Sternocleidomastoid (tissue), 1 donor: ENCODE measurements around a stretch of chr1.

DNA sequence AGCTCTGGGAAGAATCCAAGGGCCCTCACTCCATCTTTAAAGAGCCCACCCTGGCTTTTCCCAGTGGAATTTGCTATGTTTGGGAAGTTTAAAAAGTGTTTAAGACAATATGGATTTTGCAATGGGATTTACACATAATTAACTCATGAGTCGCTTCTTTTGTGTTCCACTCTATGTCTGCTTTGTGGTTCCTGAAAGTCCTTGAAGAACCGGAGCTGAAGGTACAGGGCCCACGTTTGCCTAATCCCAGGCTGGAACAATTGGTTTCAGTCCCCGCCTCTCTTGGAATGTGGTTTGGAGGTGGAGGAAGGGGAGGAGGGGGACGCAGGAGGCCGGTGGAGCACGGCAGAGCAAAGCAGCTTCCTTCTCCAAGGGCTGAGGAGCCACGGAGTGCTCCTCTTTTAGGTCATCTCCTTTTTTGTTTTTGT is 129.4 kb upstream of the ERRFI1 start:
- PRO-cap: no peak

DNA sequence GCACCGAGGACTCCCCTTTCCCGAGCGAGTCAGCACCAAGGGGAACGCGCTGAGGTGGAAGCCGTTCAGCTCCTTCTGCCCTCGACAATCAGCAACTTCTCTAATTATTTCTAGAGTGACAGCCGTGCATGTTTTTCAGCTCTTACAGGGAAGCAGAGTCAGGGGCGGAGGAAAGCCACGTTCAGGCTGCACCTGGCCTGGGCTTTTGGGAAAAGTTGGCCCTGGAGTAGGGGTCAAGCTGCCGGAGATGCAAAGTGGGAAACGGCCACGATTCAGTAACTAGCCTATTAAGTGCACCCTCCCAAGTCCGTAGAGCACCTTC is 667 bp downstream of the SLC45A1 start:
- PRO-cap: no peak

GRCh38 chr1:8364463-8365097 is 46.7 kb downstream of the SLC45A1 start:
- PRO-cap: no peak

DNA sequence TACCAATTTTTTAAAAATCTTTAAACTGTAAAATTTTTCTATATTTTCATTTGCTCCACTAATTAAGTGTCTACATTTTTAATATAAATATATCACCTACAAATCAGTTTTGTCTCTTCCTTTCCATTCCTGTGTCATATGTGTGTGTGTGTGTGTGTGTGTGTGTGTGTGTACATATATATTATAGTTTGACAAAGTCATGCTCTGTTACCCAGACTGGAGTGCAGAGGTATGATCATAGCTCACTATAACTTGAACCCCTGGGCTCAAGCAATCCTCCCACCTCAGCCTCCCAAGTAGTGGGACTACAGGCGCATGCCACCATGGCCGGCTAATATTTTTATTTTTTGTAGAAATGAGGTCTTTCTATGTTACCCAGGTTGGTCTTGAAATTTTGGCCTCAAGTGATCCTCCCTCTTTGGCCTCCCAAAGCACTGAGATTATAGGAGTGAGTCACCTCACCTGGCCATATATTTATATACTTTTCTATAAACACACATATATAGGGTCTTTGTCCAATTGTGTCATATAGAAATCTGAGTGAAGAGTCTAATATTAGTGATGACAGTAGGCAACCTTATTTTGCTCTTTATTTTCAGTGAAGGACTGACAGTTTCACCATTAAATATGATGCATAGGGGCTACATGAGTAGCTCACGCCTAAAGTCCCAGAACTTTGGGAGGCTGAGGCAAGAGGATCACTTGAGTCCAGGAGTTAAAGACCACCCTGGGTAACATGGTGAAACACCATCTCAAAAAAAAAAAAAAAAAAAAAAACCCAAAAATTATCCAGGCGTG is 82.4 kb downstream of the SLC45A1 start:
- PRO-cap: no peak

DNA sequence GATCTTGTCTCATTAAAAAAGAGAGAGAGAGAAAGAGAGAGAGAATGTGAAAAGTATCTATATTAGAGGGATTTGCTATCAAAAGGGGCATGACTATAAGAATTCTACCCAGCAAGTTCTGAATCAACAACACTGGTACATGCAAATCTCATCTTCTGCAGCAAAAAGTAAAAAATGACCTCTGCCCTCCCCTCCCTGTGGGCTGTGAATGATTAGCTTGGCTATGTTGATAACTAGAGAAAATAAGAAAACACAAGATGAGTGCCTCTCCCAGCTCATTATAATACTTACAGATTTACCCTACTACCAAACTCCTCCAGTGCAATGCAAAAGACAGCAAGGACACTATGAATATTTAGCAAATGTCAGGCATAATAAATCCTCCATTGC is 102.4 kb downstream of the SLC45A1 start:
- PRO-cap: no peak

GRCh38 chr1:8425260-8425860 is 107.4 kb downstream of the SLC45A1 start:
- PRO-cap: no peak

DNA sequence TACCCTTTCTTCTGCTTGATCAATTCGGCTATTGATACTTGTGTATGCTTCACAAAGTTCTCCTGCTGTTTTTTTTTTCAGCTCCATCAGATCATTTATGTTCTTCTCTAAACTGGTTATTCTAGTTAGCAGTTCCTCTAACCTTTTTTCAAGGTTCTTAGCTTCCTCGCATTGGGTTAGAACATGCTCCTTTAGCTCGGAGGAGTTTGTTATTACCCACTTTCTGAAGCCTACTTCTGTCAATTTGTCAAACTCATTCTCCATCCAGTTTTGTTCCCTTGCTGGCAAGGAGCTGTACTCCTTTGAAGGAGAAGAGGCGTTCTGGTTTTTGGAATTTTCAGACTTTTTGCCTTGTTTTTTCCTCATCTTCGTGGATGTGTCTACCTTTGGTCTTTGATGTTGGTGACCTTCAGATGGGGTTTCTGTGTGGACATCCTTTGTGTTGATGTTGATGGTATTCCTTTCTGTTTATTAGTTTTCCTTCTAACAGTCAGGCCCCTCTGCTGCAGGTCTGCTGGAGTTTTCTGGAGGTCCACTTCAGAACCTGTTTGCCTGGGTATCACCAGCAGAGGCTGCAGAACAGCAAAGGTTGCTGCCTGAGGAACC is 129.2 kb downstream of the SLC45A1 start:
- PRO-cap: no peak

DNA sequence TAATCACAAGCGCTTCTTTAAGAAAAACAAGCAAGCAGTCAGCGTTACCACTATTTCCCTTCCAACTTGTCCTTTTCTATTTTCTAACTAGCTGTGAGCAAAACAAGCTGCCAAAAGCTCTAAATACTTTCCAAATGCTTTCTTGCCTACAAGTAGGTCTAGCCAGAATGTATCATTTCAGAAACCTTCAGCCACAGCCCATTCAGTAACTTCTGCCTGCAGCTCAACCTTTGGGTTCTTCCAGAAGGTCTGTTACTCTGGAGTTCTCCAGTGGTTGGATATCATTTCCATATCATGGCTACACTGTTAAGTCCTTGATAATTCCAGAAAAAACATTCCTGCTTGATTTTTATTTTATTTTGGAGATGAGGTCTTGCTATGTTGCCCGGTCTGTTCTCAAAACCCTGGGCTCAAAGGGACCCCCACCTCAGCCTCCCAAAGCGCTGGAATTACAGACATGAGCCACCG is 192.7 kb downstream of the SLC45A1 start:
- PRO-cap: unidirectional peak, plus-strand start at position 180 of the sequence

DNA sequence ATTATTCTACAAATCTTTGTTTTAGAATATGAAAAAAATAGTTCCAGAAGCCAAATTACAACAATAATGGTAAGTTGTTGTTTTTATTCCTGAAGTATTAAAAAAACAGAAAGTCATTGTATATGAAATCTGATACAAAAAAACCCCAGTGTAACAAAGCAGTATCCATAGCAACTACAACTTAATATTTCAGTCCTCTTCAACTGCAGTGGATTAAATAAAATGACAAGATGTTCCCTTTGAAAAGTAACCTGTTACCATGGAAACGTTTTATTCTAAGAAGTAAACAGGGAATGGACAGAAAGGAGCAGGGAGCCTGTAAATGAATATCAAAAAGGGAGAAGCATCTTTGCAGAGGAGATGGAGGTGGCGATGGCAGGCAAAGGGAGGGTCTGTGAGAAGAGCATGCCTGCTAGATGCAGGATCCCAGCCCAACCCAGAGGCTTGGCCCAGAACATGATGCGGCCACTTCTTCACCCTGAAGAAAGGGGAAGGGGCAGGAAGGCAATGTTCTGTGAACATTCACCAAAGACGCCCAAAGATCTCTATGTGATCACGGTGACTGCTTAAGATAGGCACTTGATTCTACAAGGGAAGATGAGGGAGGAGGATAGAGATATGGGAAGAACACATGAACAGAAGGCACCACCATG is 199.8 kb downstream of the SLC45A1 start:
- PRO-cap: no peak

DNA sequence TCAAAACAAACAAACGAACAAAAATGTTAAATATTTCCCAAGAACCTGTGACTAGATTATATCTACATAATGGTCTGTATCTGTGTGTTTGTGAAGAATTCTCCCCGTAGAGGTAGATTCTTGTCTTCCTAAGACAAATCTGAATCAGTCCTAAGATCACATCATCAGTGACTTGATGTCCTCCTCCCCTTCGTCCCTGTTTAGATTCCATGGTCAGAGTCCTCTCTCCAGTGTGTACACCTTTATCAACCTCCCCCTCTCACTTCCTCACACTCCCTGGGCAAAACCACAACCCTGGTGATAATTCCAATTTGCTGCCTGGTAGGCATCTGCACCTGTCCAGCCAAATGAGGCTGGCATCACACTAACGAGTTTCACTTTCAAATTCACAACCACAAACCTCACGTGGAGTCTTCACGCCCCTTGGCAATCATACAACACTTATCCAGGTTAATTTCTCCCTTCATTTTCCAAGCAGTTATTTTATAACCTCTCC is 12.0 kb upstream of the RERE start:
- PRO-cap: no peak

DNA sequence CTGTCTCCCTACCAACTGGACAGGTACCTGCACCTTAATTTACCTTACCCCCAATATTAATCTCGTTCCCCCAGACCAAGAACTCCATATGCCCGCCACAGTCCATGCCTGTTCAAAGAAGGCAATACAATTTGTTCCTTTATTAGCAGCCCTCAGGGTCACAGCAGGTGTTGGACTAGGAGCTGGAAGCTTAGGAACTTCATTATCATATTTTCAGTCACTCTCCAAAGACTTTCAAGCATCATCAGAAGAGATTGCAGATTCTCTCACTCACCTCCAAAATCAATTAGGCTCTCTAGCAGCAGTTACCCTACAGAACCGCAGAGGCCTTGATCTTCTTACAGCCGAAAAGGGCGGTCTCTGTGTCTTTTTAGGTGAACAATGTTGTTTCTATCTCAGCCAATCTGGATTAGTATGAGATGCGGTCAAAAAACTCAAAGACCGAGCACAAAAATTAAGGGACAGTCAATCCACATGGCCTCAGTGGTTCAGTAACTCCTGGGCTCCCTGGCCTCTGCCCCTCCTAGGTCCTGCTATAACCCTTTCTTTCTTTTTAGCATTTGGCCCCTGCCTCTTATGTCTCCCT is 19.0 kb upstream of the CA6 start:
- PRO-cap: no peak

- PRO-cap: no peak
Measured at GRCh38 chr1:8937741-8938030, 8.0 kb upstream of the CA6 start.

DNA sequence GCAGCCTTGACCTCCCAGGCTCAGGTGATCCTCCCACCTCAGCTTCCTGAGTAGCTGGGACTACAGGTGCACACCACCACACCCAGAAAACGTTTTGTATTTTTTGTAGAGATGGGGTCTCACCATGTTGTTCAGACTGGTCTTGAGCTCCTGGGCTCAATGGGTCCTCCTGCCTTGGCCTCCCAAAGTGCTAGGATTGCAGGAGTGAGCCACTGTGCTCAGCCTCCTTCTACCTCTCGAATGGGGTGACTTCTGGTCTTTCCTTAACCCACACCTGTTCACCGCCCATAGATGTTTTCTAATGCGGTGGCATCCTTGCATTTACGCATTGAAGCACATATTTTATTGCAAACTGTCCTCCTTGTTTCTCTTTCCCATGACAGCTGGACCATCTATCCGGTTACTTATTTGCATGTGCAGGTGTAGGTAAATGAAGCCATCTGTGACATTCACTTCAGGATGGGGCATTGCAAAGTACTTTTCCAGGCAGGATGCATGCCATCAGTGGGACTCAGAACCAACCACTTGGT is 16.6 kb downstream of the SLC2A7 start:
- PRO-cap: no peak

DNA sequence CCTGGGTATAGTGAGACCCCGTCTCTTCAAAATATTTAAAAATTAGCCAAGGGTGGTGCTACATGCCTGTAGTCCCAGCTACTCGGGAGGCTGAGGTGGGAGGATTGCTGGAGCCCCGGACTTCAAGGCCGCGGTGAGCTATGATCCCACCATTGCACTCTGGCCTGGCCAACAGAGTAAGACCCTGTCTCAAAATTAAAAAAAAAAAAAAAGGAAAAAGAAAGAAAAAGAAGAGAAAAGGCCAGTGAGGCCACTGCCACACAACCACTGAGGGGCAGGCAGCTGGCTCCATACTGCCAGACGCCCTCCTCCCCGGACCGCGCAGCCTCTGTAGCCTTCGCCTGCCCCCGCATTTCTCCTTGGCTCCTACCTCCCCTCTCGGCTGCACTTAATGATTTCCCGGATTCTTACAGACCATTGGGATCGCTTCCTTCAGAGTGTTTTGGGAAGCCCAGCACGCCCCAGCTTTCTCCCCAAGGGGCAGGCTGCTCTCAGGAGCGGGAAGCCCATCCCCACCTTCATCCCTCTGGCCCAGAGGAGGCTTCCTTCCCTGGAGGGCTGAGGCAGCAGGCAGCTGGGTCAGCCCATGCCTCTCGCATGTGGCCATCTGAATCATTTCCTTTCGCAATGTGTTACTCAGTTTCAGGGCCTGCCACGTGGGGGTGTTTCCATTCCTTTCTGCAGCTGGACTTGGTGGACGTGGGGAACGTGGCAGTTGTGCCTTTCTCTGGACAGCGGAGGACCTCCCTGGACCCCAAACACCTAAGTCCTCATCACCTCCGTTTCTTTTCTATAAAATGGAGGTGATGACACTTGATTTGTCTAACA is 2.4 kb downstream of the SLC2A5 start:
- PRO-cap: no peak

- PRO-cap: no peak
Measured at GRCh38 chr1:9161773-9162788, 33.2 kb upstream of the GPR157 start.

GRCh38 chr1:9263816-9264481 is 28.7 kb upstream of the SPSB1 start:
- PRO-cap: no peak

GRCh38 chr1:9294945-9295694 is 2.4 kb downstream of the SPSB1 start:
- PRO-cap: no peak

DNA sequence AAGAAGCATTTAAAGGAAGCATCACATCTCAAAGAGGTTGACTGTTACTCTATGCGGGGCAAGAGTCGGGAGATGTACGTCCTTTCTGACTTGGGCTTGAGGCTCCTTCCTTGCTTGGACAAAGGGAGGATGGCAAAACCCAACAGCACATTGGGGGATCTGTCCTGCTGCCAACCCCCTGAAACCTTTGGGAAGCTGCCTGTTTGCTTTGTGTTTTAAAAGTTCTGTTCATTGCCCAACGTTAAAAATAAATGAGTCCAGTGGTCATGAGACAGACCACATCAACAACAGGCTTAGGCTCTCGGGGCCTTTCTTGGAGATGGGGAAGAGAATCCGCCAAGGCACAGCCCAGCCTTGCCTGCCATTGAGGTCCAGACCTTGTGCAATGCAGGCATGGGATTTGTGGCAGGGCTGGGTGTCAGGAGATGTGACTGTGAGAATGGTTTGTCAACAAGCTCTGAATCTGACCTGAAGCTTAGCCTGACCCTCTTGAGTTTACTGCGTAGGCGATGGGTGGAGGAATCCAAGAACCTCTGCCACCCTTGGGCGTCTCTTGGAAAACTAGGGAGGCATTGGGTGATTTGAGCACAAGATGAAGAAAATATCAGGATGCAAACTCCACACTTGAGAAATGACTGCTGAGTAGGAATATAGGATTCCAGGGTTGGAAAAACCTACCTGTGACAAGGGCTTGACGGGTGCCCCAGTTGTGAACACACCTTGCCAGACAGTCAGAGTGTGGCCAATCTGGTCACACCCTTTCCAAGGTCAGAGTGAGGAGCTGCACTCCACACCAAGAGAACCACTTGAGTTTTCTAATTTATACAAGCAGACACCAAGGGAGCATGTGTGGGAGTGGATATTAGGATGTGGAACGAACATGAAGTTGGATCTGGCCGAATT is 4.3 kb downstream of the SPSB1 start:
- PRO-cap: no peak

DNA sequence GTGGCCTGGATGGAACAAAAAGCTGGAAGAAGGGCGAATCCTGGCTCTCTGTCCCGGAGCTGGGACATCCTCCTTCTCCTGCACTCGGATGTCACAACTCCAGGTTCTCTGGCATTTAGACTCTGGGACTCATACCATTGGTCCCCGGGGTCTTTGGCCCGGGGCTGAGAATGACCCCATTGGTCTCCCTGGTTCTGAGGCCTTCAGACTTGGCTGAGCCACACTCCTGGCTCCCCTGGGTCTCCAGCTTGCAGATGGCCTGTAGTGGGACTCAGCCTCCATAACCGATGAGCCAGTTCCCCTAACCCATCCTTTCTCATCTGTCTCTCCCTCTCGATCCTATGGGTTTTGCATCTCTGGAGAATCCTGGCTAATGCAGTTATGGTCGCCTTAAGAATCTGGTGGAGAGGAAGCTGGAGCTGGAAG is 11.4 kb downstream of the SPSB1 start:
- PRO-cap: no peak

DNA sequence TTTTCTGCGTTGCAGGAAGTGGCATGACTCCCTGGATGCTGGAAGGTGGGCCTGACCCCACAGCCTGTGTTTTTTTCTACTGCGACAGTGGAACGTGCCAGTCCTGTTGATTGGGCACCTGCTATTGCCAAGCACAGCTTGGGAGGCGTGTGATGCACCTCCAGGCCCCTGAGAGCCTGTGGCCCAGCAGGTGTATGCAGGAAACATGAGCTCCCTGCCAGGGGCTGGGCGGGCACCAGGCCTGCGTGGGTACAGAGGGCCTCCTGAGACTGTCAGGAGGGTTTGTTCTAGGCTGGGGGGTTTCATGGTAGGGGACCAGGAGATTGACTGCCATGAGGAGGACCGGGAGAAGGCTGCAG is 16.0 kb downstream of the SPSB1 start:
- PRO-cap: no peak